Skeletal muscle satellite cell (primary cell): ENCODE data around the gene HRH3.

DNA sequence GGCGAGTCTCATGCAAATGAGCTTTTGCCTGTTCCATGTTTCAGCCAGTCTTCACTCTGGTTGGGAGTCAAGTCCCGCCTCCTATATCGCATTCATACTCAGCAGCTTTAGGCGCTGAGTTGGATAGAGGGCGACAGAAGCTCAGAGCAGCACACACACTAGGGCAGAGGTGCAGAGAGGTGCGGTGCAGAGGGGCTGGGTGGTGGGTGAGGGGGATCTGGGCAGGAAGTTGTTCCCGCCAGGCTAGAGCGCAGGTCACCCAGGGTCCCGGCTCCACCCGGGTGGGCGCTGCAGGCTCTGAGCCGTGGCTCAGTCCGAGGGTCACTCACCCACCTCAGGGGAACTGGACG, 89.2 kb upstream of the PHACTR3 start:
- CAGE, long polyA plus RNA, result no peak

- CAGE, long polyA plus RNA, result no peak
Measured at GRCh38 chr20:59571632-59572489, 32.5 kb upstream of the PHACTR3 start.

DNA sequence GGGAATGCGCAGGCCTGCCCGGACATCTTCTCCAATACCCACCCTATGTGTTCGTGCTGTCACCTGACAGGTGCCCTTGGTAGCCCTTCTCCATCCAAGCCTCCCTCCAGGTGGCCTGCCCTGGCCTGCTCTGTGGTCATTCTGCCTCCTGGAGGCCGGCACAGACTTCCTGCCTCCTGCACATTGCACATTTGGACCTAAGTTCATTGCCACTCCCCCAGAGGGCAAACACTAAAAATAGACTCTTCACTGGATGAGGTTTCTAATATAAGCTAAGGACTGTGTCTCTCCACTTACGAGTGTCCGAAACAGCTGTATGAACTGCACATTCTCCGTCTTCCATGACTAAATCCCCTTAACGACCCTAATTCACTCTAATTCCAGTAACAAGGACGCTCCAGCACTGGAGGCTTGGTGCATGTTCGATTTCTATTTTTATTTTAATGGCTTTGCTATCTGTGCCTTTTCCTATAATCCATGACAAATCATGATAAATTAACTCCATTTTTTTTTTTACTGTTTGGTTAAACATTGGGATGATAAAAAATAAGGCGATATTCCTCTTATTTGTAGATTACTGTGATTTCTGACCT, 18.2 kb upstream of the PHACTR3 start:
- CAGE, long polyA plus RNA, result no peak

DNA sequence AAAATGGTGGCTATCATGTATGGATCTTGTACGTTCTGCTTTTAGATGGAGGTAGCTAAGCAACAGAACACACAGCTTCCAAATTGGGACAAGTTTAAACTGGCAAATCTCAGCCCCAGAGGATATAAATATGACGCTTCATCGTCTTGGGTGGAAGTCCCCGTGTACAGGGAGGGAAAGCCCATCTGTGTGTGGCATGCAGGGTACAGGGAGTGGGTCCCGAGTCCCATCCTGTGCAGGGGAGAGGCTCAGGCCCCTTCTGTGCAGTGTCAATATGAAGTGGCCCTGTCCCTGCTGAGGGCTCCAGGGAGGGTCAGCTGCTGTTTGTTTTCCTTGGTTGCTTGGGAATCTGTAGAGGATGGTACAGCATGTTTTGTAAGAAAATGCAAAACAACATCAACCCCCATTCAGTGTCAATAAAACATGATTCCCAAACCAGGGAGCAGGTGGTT, 113.0 kb downstream of the SYCP2 start:
- CAGE, long polyA plus RNA, result no peak

GRCh38 chr20:59823573-59823899, 109.9 kb downstream of the SYCP2 start:
- CAGE, long polyA plus RNA, result no peak

DNA sequence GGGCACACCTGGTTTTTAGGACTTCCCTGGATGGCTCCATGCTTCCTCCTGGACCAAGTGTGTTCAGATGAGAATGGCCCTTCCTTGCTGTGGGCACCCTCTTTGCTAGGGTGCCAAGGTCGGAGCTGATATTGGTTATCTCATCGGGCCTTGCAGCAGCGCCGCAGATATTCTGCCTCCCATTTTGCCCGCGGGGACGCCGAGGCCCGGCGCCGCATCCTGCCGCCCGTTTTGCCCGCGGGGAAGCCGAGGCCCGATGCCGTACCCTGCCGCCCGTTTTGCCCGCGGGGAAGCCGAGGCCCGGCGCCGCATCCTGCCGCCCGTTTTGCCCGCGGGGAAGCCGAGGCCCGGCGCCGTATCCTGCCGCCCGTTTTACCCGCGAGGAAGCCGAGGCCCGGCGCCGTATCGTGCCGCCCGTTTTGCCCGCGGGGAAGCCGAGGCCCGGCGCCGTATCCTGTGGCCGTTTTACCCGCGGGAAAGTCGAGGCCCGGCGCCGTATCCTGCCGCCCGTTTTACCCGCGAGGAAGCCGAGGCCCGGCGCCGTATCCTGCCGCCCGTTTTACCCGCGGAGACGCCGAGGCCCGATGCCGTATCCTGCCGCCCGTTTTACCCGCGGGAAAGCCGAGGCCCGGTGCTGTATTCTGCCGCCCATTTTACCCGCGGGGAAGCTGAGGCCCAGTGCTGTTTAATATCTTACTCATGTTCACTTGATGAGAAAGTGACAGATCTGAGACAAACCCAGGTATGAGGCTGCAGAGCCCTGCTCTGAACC, 129.2 kb downstream of the CDH26 start:
- CAGE, long polyA plus RNA, result no peak

- CAGE, long polyA plus RNA, result no peak
Measured at GRCh38 chr20:60727472-60727872, 524.6 kb upstream of the CDH4 start.

GRCh38 chr20:62027129-62027705, 38.5 kb downstream of the TAF4 start:
- CAGE, long polyA plus RNA, result no peak

GRCh38 chr20:62066847-62067700, 1.4 kb upstream of the TAF4 start:
- CAGE, long polyA plus RNA, result no peak

DNA sequence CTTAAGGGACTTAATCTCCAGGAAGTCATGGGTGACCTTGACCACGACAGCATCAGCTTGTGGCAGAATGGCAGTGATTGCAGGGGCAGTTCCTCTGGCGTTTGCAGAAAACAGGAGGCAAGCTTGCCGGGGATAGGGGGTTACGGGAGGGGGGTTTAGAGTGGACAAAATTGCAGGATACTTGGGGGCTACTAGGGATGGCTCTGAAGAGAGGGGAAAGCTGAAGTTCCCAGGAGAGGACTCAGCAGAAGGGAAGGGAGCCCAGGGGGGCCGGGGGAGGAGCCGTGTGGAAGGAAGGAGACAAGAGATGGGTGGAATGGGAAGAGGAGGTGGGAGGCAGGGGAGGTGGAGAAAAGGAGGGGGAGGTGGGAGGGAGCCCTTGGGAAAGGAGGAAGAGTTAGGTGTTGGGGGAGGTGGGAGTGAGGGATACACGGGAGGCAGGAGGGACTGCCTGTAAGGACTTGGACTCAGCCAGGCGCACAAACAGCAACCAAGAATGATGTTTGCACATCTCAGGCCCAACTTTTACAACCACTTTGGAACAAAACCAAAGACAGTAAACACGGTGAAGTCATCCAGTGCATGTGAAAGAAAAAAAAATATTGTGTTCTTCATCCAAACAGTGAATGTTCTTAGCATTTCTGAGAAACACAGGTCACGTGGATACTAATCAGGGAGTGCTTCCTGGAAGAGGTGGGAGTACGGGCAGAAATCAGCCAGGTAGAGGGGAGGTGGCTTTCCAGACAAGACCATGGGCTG, 17.5 kb upstream of the LSM14B start:
- CAGE, long polyA plus RNA, result no peak

DNA sequence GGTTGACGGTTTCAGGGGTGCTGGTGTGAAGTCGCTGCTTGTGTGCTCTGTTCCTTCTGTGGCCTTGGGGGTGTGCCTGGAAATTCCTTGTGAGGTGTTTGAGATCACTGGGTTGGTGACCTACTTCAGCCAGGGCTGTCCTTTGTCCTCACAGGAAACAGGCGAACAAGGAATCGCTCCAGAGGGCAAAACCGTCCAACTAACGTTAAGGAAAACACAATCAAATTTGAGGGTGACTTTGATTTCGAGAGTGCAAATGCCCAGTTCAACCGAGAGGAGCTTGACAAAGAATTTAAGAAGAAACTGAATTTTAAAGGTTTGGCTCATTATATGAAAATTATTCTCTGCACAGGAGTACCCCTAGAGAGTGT, 8.1 kb downstream of the LSM14B start:
- CAGE, long polyA plus RNA, result no peak

DNA sequence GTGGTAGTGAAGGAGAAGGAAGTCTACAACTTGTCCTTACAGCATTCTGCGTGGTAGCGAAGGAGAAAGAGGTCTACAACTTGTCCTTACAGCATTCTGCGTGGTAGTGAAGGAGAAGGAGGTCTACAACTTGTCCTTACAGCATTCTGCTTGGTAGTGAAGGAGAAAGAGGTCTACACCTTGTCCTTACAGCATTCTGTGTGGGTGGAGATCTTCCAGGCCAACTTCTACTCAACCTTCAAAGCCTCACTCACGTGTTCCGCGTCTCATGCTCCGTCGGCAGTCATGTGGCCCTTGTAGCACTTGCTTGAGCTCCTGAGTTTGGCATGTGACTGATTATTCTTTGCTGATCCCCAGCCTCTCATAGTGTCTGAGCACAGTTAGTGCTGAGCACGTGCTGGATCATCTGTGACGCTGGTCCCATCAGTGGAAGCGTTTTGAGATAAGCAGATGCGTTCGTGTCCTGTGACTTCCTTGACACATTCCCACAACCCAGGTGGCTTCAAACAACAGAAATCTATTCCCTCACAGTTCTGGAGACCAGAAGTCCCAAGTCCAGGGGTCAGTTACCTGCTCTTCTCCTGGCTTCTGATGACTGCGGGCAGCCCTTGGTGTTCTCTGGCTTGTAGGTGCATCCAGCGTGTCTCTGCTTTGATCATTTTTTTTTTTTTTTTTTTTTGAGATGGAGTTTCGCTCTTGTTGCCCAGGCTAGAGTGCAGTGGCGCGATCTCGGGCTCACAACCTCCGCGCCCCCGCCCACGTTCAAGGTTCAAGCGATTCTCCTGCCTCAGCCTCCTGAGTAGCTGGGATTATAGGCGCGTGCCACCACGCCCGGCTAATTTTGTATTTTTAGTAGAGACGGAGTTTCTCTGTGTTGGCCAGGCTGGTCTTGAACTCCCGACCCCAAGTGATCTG, 2.6 kb downstream of the SS18L1 start:
- CAGE, long polyA plus RNA, result no peak

DNA sequence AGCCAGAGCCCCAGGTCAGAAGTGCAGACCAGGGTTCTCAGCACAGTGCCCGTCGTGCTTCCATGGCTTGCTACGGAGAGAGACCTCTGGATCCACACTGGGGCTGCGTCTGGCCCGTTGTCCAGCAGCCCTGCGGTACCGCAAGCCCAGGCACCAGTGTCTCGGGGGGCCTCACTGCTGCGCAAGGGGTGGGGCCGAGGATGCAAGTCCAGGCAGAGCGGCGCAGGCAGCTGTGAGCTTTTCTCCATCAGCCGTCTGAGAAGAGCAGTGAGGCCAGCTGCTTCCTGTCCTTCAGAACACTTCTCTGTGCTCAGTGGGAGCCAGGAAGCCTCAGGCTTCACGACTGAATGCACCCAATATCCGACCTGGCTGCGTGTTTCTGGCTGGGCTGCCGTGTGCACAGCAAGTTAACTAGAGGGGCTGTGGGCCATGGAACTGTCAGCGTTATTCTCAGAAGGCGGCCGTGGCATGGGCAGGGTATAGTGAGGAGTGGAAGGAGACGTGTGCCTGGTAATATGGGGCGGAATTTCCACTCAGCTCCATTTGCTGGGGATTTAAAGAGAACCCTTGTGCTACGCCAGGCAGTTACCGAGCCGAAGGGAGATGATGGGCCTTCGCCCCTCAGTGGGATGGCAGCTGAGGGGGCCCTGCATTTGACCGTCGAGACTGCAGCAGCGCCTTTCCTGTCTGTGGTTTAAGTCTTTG, 18.5 kb downstream of the HRH3 start:
- CAGE, long polyA plus RNA, result no peak

DNA sequence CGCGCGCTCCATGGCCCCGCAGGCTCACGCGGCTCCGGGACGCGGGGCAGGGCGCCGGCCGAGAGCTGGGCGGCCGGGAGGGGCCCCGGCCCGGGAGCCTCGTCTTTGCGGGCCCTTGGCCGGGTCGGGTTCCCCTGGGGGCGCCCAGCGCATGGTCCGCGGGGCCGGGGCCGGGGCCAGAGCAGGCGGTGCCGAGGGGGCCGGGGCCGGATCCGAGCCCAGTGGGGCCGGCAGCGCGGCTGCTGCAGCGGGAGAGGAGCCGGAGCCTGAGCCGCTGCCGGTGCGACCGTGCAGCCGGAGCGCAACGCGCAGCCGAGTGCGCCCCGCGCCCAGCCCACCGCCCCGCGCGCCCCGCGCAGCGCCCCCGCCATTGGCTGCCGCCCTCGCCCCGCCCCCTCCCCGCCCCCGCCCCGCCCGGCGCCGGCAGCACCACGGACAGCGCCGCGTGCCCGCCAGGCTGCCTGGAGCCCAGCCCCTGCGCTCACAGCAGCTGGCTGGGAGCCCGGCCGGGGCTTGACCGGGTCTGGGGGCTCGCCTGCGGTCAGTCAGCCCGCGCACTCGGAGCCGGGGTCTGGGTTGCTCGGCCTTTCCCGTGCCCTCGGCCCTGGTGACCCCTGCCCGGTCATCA, at the start of gene HRH3:
Gene HRH3 (minus strand): TSS at position 320 of the 628 bp plus-strand sequence.
- CAGE, long polyA plus RNA, result no peak

- CAGE, long polyA plus RNA, result no peak
Measured at GRCh38 chr20:62241677-62242114, 3.4 kb downstream of the OSBPL2 start.

DNA sequence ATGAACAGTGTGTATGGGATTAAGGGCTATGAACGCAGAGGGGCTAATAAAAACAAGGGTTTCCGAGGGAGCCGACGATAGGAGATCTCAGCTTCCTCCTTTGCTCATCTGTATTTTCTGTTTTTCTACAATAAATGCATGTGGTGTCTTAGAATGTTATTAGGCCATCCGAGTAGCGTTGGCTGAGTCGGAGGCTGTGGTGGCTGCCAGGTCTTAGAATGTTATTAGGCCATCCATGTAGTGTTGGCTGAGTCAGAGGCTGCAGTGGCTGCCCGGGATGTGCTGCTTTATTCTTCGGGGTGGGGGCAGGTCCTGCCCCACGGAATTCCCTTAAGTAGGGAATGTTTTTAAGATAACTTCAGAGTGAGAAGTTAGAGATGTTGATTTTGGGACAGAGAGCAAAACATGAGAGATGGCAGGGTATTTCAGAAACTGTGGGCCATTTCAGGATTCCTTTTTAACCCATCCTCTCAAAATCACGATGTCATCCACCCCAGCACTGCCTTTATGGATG, 20.2 kb downstream of the OSBPL2 start:
- CAGE, long polyA plus RNA, result no peak

- CAGE, long polyA plus RNA, result no peak
Measured at GRCh38 chr20:62321646-62321912, 18.8 kb downstream of the ADRM1 start.

DNA sequence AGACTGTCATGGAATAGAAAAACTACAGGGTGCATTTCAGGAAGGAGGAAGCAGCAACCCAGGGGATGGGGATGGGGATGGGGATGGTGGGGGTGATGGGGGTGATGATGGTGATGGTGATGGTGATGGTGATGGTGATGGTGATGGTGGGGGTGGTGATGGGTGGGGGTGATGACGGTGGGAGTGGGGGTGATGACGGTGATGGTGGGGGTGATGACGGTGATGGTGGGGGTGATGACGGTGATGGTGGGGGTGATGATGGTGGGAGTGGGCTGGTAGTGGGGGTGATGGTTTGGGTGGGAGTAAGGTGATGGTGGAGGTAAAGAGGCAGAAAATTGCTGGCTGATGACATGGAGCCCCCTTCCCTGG, 17.5 kb downstream of the LAMA5 start:
- CAGE, long polyA plus RNA, result no peak

GRCh38 chr20:62356271-62356778, 10.8 kb downstream of the LAMA5 start:
- CAGE, long polyA plus RNA, result no peak

- CAGE, long polyA plus RNA, result no peak
Measured at GRCh38 chr20:62364847-62365588, 2.1 kb downstream of the LAMA5 start.